ENCODE measurements around the gene AAK1.

DNA sequence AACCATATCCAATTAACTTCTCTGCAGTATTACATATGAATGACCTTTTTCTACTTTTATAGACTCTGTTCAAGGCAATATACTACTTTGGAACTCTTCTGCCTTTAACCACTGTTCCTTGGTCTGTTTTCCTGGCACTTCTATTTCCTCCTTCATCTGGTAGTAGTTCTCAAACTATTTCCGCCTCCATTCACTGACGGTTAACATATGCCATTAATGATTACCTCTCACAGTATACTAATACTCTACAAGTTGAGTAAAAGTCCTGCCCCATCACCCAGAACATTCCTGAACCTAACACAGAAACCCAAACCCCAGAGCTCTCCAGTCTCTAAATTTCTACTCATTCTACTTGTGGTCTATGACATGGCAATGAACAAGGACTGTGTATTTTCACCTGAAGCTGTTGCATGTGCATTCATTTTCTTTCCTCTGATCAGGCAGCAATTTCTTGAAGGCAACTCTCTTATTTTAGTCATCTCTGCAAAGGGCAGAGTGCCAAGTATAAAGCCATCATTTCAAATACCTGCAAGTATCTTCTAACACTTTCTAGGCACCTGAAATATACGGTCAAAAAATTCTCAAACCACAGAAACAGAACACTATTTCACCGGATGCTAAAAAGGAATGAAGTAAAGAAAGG lies 4.4 kb downstream of the GFPT1 start:
- PRO-cap, 2 experiments = no peak in any of the 2 experiments
- RAMPAGE, long total RNA, 4 experiments = no peak in any of the 4 experiments

DNA sequence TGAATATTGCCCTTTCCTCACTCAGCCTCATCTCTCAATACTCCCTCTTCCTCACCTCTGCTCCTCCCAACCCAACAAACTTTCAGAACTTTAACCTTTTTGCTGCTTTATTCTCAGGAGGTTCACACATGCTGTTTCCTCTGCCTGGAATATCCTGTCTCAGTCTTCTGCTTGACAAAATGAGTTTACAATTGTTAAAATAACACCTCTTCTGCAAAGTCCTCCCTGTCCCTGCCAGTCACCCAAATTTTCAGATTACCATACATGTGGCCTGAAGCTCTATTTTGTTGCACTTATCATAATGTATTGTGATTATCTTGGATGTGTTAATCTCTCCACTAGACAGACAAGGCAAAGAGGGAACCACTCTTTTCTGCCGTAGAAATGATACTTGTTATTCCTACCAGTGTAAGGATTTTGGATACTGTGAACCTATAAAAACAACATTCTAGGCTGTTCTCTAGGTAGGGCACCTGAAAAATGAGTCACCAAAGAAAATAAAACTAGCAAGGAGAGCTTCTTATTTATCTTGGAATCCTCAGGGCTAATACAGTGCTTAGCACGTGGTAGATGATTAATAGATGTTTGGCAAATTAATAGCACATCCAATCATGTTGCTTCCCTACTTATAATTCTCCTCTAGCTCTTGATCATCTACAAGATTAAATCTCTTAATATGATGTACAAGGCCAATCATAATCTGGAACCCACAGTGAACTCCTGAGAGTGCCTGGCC lies 73.2 kb downstream of the AAK1 start:
- PRO-cap, 2 experiments = no peak in any of the 2 experiments
- RAMPAGE, long total RNA, 4 experiments = start-site peak on the minus strand in 1 of 4 experiments, centred at position 264 of the sequence, 7 reads per replicate

GRCh38 chr2:69590144-69590730 lies 53.3 kb downstream of the AAK1 start:
- PRO-cap, 2 experiments = no peak in any of the 2 experiments
- RAMPAGE, long total RNA, 4 experiments = no peak in any of the 4 experiments

DNA sequence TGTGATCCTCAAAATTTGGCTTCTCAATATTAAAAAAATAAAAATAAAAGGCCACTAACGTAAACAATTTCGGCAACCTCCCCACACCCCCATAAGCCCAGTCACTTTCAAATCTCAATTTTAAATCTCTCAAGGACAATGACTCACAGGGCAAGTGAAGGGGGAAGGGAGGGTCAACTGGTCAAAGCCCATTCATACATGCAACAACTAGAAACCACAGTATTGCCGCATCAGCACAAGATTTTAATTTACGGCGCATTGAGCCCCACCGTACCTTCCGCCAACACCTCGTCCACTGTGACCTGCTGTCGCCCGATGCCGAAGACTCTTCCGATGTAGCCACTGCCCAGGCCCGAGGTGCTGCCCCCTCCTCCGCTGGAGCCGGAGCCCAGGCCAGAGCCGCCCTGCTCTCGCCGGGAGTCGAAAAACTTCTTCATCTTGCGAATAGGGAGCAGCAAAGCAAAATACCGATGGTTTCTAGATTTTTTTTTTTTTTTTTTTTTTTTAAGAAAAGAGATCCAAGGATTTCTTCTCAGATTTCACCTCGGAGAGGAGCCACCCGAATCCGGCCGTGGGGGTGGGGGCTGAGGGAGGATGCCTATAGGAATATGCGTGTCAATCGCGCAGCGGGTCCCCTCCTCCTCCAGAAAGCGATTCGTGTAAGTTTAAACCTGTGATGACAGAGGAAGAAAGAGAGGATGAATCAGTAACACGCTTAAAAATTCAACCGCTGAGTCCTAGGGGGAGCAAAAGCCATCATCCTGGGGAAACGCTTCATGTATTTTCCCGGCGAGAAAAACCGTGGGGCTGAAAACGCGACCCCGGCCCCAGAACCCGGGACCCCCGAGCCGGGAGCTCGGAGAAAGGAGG lies 700 bp downstream of the AAK1 start:
- PRO-cap, 2 experiments = peak in 1 of 2 experiments; most common plus-strand start position 333 of the sequence (in 1); most common minus-strand start position 93 of the sequence (in 1)
- RAMPAGE, long total RNA, 4 experiments = start-site peak on the minus strand in 2 of 4 experiments, centred at positions 463 to 578 of the sequence, 28 to 82 reads per replicate

- PRO-cap, 2 experiments = peak in 2 of 2 experiments; most common plus-strand start chr2:69643815 (in 2); most common minus-strand start chr2:69643713 (in 2)
- RAMPAGE, long total RNA, 4 experiments = start-site peak on the minus strand in 3 of 4 experiments, at chr2:69643621-69643658 at its widest, 80 to 278 reads per replicate
Measured at GRCh38 chr2:69643474-69644566, at the start of gene AAK1. TSS of gene AAK1 (minus strand) at chr2:69643739.

DNA sequence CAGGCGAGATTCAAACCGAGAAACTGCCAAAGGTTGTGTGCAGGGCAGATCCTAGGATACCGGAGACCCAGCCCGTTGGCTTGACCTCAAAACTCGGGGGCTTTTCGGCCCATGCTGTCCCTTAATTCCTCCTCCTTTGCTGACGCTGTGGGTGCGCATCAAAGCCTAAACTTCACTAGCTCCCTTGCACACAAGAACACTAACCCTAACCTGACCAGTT lies 938 bp upstream of the AAK1 start:
- PRO-cap, 2 experiments = peak in 1 of 2 experiments; most common minus-strand start position 95 of the sequence (in 1)
- RAMPAGE, long total RNA, 4 experiments = no peak in any of the 4 experiments

DNA sequence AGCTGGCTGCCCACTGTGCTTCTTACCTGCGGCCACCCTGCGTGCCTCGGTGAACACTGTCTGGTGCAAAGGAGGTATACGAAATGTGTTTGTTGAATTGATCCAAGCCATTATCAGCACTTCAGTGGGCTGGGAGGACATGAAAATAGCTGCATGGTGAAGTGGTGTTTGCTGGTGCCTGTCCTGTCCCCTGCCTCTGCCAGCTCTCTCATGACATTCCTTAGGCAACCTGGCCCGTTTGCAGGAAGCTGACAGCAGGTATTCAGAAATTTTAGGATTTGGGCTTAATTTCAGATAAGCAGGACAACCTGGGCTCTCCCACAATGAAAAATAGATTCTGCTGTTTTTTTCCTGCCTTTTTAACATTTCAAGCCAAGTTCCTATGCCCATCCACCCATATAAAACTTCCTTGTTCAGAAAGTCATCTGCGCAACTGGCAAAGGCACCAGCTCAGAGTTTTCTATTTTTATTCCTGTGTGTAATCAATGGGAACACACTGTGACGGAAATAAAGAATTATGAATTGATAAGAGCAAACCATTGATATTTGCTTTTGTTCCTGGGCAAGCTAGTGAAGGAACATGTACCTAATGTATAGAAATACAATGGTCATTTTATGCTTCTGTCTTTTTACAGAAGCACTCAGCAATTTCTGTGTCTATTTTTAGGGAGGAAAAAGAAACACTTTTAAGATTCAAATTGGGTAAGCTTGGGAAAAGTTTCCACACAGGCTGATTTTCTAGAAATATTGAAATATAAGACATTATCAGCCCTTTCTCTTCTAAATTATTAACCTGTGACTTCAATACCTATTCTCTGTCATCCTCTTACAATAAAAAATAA lies 30.7 kb upstream of the AAK1 start:
- PRO-cap, 2 experiments = no peak in any of the 2 experiments
- RAMPAGE, long total RNA, 4 experiments = no peak in any of the 4 experiments

- PRO-cap, 2 experiments = no peak in any of the 2 experiments
- RAMPAGE, long total RNA, 4 experiments = no peak in any of the 4 experiments
Measured at GRCh38 chr2:69740641-69740956, 1.3 kb upstream of the ANXA4 start.

DNA sequence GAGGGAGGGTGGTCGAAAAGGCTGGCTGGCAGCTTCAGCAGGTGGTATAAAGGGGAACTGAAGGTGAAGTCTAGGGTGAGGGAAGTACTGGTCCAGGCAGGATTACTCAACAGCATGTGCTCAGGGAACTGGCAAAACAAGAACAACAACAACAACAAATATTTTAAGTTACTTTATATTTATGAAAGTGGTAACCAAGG lies 40.7 kb upstream of the PCBP1 start:
- PRO-cap, 2 experiments = no peak in any of the 2 experiments
- RAMPAGE, long total RNA, 4 experiments = no peak in any of the 4 experiments

DNA sequence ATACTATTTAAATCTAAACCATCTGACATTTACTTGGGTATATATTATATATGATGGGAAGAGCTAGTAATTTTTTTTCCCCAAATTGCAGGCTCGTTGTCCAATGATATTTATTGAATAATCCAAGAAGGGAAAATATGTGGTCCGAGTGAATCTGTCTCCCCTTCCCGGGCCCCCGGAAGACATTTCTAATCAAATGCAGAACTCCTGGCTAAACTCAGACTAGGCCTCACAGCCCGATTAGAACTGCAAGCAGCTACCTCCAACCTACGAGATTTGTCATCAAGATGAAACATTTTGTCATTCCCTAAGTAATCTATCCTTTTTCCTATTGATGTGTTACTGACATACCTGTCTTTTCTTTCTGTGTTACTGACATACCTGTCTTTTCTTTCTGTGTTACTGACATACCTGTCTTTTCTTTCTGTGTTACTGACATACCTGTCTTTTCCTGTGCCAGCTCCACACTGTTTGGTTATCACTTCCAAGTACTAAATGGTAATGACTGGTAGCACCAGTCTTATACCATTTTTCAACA lies 17.4 kb downstream of the PCBP1 start:
- PRO-cap, 2 experiments = no peak in any of the 2 experiments
- RAMPAGE, long total RNA, 4 experiments = no peak in any of the 4 experiments

GRCh38 chr2:70270315-70270620 lies 12.3 kb downstream of the PCYOX1 start:
- PRO-cap, 2 experiments = no peak in any of the 2 experiments
- RAMPAGE, long total RNA, 4 experiments = no peak in any of the 4 experiments

GRCh38 chr2:70300797-70301737 lies 800 bp downstream of the FAM136A start:
- PRO-cap, 2 experiments = peak in 1 of 2 experiments; most common plus-strand start chr2:70301376 (in 1)
- RAMPAGE, long total RNA, 4 experiments = start-site peak on the minus strand in 1 of 4 experiments, at chr2:70300867-70300947 at its widest, 12 reads per replicate

GRCh38 chr2:70481347-70482060 lies 72.1 kb downstream of the TGFA start:
- PRO-cap, 2 experiments = no peak in any of the 2 experiments
- RAMPAGE, long total RNA, 4 experiments = no peak in any of the 4 experiments

GRCh38 chr2:70516100-70516366 lies 37.6 kb downstream of the TGFA start:
- PRO-cap, 2 experiments = no peak in any of the 2 experiments
- RAMPAGE, long total RNA, 4 experiments = no peak in any of the 4 experiments

GRCh38 chr2:70523965-70524823 lies 29.4 kb downstream of the TGFA start:
- PRO-cap, 2 experiments = no peak in any of the 2 experiments
- RAMPAGE, long total RNA, 4 experiments = no peak in any of the 4 experiments

GRCh38 chr2:70789387-70789856 lies 1.0 kb downstream of the FIGLA start:
- PRO-cap, 2 experiments = peak in 1 of 2 experiments; most common plus-strand start chr2:70789581 (in 1)
- RAMPAGE, long total RNA, 4 experiments = no peak in any of the 4 experiments

DNA sequence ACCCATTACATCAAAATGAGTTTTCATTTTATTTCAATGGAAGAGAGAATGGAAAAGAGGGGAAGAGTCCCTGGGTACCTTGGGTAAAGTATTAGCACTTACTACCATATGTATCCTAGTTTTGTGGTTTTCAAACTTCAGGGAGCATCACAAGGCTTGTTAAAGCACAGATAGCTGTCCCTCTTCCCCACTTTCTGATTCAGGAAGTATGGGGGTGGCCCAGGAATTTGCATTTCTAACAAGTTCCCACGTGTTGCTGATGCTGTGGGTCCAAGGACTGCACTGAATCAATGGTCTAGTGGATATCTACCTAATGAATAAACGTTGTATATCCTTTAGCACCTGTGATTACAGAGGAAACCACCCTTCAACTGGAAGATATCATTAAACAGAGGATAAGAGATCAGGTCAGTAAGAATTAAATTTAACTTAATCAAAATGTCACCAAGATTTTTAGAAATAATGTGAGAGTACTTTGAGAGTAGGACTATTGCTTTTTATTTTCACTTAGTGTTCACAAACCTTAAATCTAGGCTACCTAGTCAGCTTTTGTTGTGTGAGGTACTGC lies 9.1 kb downstream of the MPHOSPH10 start:
- PRO-cap, 2 experiments = no peak in any of the 2 experiments
- RAMPAGE, long total RNA, 4 experiments = no peak in any of the 4 experiments

- PRO-cap, 2 experiments = no peak in any of the 2 experiments
- RAMPAGE, long total RNA, 4 experiments = no peak in any of the 4 experiments
Measured at GRCh38 chr2:71423723-71424174, 42.8 kb upstream of the DYSF start.

GRCh38 chr2:71452568-71453139 lies 13.8 kb upstream of the DYSF start:
- PRO-cap, 2 experiments = peak in 1 of 2 experiments; most common plus-strand start chr2:71452807 (in 1)
- RAMPAGE, long total RNA, 4 experiments = no peak in any of the 4 experiments

DNA sequence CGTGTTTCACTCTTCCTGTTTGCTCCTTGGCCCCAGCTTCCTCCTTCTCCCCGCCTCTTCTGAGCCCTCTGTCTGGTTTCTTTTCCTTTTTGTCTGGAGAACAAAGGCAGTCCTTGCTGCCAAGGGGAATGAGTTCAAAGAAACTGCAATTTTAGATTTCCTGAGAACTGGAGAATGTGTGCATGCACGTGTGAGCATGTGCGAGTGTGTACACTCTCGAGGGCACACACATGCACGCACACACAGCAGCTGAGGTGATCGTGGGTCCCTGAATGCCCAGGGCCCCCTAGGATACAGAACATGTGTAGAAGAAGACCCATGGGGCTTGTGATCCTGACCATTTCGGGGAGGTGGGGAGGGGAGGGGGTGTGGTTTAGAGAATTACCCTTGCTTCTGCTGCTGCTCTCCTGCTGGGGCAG lies 138.7 kb downstream of the DYSF start:
- PRO-cap, 2 experiments = peak in 1 of 2 experiments; most common minus-strand start position 61 of the sequence (in 1)
- RAMPAGE, long total RNA, 4 experiments = no peak in any of the 4 experiments